Daoy (cell line): ENCODE results near the genes AFM and SOWAHB.

- RAMPAGE, long total RNA: no peak
These were observed at the start of gene AFM for GRCh38 chr4:73481644-73482093. Gene AFM, plus strand, starts transcription at chr4:73481745.

DNA sequence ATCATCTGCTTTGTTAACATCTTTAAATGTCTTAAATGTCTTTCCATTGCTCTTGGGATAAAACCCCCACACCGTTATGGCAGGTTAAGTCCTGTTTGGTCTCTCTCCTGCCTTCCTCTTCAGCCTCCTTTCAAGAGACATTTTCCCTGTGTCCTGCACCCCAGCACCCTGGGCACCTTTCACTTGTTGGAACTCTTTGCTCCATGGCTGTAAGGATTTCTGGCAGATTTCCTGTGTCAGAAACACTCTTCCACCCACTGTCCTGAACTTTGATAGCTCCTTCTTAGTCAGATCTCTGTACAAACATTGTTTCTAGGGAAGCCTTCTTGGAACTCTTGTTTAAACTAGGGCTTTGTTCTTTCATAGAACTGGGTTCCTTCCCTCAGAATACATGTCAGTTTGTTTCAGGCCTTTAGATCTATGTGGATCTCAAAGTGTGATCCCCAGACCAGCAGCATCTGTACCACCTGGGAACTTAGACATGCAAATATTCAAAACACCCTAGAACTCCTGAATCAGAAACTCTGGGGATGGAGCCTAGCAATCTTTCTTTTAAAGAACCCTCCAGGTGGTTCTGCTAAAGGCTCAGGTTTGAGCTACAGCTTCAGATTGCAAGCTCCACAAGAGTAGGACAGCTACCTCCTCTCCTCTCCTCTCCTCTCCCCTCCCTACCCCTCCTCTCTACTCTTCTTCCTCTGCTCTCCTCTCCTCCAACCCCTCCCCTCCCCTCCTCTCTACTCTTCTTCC lies 12.9 kb downstream of the RASSF6 start:
- RAMPAGE, long total RNA: no peak

DNA sequence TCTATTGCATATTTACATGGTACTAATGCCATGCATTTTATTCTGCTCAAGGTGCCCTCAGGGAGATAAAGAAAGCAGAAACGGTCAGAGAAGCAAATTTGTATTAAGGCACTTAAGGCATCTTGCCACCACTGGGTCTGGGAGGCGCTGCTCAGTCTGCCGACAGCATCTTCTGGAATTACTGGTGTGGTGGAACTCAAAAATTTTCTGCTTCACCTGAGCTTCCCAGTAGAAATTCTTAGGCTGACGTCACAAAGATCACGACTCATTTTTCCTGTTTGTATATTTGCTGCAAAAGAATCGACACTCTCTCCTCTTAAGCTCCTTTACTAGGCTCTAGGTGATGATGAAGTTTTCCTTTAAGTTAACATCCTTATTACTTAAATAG lies 3.0 kb downstream of the RASSF6 start:
- RAMPAGE, long total RNA: no peak

DNA sequence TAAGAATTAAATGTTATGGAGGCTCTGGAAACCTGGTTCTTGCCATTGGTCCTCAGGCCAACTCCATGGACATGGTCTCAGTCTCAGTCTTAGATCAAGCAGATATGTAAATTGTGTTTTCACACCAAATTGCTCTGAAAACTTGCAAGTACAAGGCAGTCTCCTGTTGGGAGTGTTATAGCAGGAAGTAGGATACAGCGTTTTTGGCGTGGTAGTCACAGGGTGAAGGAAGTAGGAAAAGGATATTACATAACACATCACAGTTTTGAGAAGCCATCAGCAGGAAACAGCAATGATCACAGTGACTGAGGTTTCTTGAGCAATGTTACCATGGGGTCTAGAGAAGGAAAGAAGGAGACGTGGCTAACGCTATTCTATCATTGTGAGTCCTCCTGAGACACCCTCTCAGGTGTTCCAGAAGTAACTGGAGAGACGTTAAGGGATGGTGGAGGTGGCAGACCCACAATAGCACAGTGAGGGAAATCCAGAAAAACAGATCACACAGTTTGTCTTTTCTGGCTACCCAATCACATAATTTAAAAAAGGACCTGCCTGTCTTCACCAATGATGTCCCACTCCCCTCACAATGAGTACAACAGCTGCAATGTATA lies 3.7 kb downstream of the CXCL1 start:
- RAMPAGE, long total RNA: no peak

- RAMPAGE, long total RNA: no peak
These were observed 30.0 kb downstream of the EREG start for GRCh38 chr4:74395075-74395281.

DNA sequence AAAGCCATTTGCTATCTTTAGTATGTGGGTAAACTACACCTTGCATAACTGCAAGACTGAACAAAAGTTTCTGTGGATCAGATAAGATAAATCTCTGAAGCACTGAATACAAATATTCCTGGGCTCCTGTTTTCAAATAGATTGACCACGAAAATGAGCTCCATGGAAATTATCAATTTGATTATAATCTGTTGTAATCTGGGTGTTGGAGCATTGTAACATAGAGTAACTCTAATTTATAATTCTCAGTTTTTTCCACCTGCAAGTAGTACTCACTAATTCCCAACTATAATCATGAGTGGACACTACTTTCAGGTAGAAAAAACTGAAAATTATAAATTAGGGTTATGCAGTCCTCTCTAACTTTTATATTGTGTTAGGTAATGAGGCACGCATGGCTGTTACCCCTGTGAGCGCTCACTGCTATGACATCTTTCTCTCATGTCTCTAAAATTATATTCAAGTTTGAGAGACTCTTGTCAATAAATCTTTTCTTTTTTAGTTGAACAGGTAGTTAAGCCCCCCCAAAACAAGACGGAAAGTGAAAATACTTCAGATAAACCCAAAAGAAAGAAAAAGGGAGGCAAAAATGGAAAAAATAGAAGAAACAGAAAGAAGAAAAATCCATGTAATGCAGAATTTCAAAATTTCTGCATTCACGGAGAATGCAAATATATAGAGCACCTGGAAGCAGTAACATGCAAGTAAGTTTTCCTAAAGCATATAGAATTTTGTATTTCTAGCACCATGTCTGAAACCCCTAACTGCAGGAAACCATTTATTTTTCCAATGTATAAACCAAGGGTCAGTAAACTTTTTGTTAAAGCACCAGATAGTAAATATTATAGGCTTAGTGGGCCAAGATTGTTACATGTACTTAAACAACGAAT lies 3.9 kb downstream of the AREG start:
- RAMPAGE, long total RNA: no peak

- RAMPAGE, long total RNA: no peak
These were observed 94.6 kb downstream of the AREG start for GRCh38 chr4:74539592-74539791.

DNA sequence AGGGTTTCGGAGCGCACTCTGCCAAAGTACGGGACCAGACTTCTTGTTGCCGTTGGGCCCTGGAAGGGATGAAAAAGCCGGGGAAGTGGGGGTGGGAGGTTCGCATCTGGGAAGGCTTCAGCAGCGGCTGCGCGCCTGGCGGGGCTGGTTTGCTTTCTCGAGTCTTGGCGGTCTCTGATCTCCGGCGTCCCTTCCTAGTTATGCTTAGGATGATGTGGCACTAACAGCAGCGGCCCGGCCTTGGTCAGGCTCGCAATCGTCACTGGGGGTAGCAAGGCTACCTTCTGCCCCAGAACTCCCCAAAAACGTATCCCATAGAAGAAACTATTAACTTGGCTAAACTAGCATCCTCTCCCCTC lies 759 bp downstream of the PARM1 start:
- RAMPAGE, long total RNA: no peak

DNA sequence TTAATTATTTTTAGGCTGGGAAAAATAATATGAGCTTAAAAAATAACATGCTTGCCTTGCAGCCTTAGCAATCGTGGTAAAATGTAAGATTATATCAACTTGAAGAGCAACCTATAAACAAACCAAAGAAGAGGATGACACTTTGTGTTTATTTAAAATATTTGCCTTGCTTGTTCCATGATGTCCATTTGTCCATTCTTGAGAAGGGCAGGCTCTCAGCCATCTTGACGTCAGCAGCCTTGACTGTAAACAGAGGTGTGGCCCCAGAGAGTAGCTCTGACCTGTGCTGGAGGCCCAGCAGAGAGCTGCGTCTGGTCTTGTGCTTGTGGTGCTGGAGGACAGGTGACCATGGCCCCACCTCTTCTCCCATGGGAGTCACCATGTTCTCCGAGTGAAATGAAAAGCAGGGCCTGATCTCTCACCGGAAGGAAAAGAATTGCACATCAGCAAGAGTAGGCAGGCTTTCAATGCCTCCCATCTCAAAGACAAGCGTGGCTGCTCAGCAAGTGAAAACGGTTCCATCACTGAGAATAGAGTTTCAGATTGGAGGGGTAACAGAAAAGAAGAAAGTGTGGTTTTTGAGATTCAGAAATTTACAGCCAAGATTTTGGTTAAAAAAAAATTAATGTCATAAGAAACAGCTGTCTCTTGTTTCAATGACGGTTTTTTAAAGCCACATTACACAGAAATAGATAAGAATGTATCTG lies 11.4 kb downstream of the PARM1 start:
- RAMPAGE, long total RNA: no peak

GRCh38 chr4:75030638-75031099 lies 97.8 kb downstream of the PARM1 start:
- RAMPAGE, long total RNA: no peak

DNA sequence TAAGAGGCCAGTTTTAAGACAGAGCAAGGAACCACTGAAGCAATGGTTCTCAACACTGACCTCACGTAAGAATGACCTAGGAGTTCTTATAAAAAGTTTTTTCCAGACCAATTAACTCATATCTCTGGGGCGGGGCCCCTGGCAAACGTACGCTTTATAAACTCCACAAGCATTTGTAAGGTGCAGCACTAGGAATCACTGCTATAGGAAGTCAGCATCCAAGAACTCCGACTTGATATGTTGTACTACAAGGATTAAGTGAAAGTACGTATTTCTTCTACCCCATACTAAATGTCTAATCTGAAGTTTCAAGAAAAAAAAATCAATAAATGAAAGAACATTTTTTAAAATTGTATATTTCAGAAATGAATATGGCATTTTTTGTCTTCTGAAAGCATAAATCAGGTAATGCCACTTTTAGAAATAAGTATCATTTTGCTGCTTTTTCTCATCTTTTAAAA lies 269.8 kb downstream of the RCHY1 start:
- RAMPAGE, long total RNA: no peak

DNA sequence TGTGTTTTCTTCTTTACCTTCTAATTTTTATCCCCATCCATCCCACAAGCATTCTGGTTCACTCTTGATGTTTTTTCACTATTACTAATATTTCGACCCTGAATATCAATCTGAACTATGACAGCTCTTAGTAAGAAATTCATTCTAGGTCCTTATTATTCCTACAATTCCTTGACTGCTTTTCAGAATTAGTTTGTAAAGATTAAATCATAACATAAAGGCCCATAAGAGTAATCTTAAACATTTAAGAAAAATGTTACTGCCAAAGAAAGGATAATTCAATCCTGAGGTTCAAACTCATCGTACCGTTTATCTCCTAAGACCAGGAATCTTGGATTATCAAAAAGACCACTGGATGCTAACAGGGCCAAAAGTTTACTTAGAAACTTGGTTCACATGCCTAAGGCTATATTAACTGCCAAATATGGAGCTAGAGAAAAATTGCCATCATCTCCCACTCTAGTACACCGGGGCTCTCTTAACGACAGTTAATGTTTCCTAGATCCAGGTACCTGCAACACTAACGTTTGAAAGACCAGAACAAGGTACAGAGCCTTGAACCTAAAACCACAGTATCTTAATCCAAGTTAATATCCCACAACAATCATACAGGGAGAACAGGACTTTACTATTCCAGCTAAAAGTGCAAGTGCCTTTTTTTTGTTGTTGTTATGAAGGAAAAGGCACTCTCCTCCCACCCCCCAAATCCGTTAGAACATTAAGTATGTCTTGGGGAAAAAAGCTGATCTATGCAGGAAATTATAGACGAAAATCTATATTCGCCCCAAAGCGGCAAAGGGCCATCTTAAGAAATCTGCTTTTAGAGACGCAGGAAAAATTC lies 1.5 kb downstream of the G3BP2 start:
- RAMPAGE, long total RNA: no peak

DNA sequence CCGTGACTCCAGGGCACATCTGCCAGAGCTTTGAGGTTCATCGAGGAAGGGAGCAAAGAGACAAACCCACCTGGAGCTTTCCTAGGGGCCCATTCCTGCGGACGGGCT lies 323 bp downstream of the STBD1 start:
- RAMPAGE, long total RNA: no peak

DNA sequence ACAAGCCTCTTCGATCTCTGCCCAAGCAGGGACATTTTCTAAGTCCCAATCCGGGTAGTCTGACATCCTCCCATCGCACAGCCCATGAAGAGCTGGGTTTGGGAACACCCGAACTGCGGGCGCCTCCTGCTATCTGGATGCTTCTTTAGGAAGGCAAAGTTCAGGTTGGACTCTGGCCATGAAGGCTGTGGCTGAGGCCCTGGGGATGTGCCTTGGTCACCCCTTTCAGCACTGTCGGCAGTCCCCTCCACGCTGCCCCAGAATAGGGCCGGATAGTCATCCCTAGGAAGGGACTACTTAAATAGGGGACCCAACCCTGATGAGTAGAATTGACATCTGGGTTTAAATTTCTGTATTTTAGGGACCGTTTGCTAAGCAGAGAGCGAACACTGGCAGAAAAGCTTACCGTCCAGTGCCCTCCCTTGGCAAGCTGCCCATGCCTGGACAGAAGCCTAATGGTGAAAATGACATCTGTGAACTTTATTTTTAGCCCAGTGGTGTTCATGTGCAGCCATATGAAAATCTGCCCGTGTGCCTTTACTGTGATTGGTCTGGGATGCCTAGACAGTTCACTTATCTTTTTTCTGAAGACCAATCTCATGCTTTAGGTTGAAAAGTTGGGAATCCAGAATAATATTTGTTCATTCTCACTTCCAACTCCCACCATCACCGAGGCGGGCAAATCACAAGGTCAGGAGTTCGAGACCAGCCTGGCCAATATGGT lies 995 bp downstream of the STBD1 start:
- RAMPAGE, long total RNA: no peak

DNA sequence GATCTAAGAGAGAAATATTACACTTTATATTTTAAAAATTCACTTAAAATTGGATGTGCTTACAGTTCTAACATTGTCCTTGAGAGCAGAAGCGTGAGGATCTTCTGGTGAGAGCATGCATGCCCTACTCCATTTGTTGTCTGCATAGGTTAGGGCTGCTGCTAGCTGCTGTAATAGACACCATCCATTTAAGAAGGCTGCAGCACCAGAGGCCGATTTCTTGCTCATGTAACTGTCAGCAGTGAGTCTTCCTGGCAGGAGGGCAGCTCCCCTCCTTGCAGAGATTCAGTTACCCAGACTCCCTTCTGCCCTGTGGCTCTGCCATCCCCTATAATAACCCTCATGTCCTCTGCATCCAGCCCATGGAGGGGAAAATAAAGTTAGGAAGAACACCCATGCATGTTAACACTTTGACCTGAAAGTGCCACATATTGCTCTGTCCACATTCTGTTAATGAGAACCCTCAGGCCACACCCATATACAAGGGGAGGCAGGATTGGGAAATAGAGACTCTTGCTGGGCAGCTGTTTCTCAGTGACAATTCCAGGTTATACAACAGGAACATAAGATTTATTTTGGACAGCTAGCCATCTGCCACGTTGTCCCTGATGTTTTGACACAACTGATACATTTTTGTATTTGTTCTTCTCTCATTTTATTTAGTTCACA lies 5.4 kb downstream of the STBD1 start:
- RAMPAGE, long total RNA: no peak

DNA sequence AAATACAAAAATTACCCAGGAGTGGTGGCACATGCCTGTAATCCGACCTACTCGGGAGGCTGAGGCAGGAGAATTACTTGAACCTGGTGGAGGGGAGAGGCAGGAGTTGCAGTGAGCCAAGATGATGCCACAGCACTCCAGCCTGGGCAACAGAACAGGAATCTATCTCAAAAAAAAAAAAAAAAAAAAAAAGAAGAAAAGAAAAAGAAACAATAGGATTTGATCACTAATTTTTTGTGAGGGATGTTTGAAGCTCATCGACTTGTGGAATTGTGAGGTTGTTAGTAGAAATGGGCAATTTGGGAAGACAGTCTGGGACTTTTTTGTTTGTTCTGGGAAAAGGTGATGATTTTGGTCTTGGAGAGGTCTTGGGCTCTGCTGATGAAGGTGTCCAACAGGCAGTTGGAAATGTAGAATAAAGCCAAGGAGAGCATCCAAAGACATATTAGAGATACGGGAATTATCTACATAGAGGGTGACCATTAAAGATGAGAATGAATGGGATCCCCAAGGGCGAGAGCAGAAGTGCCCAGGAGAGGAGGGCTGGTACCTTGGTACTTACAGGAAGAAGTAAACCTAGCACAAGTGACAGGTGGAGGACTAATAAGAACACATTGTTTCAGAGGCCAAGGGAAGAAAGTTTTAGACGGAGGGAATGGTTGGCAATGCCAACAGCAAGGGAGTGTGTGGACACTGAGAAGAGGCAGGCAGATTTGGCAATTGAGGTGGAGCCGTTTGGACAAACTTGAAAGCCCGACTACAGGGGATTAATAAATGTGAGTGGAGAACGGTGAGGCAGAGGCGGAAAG lies 185.1 kb downstream of the SHROOM3 start:
- RAMPAGE, long total RNA: no peak

GRCh38 chr4:76886791-76887235 lies 11.1 kb downstream of the SOWAHB start:
- RAMPAGE, long total RNA: no peak

DNA sequence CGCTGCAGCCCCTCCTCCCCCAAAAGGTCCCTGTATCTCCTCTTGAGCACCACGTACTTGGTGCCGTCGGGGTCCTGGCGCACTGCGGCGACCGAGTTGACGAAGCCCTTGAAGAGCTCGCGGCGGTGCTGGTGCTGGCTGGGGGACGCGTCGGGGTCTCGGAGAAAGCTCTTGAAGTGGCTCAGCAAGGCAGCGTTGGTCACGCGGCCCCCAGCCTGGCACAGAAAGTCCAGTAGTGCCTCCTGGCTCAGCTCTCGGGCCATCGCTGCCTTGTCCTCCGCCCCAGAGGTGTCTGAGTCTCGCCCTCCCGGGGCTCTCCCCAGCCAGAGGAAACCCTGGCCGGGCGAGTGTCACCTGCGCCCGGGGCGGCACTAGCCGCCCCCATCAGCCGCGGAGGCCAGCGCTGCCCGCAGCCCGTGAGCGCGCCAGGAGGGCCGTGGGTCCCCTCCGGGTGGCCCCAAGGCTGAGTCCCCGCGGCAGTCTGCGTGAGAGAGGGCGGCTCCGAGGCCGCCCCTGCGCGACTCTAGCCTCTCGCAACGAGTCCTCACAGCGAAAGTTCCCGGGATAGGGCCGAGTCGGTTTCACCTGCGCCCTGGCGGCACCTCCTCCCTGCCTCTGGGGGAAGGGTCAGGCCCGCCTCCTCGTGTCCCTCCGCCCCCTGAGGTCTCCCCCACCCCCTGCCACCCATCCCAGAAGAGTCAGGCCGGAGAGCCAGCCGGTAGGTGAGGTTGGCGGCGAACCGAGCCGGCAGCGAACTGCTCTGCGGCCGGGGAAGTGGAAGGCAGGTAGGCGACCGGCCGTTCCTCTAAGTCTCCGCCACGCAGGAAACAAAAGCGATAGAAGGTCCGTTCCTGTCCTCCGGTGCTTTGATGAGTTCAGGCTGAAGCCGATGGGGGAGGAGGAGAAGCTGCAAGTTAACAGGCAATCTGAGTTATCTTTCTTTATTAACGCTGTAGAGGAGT lies at the start of gene SOWAHB:
Gene SOWAHB, minus strand, starts transcription at position 558 of the 962 bp plus-strand sequence.
- RAMPAGE, long total RNA: no peak

GRCh38 chr4:76902595-76902964 lies 4.6 kb upstream of the SOWAHB start:
- RAMPAGE, long total RNA: no peak

DNA sequence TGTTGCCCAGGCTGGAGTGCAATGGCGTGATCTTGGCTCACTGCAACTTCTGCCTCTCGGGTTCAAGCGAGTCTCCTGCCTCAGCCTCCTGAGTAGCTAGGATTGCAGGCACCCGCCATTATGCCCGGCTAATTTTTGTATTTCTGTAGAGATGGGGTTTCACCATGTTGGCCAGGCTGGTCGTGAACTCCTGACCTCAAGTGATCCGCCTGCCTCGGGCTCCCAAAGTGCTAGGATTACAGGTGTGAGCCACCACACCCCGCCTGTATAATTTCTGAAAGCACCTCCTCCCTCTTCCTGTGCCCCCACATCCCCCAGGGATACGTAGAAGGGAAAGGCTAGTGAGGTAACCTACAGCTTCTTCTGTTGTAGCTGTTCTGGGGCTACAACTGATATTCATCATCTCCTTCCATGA lies 102.6 kb downstream of the CXCL13 start:
- RAMPAGE, long total RNA: no peak